Metastatic Breast Carcinoma in the Brain (tissue), 10 donors: ENCODE results near the gene JAZF1.

DNA sequence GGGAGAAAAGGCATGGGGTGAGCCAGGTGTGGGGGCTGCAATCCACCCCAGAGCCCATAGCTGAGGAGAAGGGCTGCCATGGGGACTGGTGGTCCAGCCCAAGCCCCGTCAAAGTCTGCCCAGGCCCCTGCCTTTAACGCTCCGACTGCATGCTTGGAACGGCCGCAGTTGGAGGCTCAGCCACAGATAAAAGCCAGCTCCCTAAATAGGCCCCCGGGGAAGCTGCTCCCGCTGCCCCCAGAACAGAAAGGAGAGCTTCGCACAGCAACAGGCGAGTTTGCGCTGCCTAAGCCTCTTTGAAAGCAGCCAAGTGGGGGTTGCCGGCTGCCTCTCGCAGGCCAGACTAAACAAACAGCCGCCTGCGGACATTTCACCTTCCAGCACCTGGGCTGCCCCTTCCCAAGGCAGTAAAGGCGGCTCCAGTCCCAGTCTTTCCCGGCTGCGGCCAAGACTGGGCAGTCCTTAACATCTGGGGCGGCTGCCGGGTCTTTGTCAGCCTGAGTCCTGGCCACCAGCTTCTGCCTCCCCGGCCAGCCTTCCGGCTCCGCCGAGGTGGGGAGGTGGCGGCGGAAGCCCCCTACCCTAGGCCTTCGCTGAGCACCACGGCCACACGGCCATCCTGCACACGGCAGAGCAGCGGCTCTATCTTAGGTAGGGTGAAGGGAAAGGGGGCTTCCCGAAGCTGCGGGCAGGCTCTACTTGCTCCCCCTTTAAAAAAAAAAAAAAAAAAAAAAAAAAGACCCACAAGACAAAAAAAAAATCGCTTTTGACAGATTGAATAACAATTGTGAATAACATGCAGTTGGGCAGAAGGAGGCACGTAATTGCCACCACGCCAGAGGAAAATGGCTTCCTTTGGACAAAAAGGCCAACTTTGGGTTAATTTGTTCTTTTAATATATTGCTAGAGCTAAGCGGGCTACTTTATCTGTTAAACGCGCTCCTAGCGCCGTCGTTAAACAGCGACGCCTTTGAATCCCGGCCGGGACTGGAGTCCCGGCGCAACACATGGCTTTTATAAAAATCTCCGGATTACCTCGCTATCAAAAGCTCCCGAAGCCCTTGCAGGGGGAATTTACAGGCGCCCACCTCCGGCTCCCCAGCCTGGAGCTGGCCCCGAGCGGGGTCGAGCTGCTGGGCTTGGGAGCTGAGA, 1.6 kb downstream of the HOXA11 start:
- PRO-cap, 10 experiments: peak in 1 of 10 experiments; most common plus-strand start position 458 of the sequence (in 1); most common minus-strand start position 953 of the sequence (in 1)

DNA sequence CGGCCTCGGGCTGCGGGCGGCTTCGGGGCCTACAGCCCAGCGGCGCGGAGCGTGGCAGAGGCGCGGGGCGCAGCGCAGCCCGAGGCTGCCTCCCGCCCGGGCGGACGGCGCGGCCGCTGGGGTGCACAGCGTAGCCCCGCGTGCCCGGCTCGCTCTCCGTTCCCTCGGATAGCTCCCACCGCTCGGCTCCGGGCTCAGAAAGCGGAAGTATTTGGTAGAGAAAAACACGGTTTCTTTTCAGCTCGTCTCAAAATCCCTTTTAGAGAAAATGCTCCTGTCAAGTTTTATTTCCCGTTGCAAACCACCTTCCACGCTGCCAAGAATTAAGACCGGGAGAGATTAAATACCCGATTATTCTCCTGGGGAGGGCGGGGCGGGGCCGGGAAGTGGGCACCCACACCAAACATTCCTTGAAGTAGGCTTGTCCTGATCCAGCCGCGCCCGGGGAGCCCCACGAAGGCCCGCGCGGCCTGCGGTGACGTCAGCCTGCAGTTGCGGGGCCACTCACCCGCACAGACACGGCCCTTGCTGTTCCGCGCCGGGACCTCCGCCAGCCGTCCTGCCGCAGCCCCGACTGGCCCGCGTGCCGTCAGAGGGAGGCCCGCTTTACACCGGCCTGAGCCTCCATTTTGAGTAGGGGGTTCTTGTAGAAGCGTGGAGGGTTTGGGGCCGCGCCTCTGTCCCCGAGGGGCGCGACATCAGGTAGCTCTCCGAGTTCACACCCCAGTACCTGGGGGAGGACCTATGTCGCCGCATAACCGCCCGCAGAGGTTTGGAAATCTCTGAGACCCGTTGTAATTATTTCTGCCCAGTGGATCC, 7.0 kb downstream of the HOXA13 start:
- PRO-cap, 10 experiments: no peak in any of the 10 experiments

DNA sequence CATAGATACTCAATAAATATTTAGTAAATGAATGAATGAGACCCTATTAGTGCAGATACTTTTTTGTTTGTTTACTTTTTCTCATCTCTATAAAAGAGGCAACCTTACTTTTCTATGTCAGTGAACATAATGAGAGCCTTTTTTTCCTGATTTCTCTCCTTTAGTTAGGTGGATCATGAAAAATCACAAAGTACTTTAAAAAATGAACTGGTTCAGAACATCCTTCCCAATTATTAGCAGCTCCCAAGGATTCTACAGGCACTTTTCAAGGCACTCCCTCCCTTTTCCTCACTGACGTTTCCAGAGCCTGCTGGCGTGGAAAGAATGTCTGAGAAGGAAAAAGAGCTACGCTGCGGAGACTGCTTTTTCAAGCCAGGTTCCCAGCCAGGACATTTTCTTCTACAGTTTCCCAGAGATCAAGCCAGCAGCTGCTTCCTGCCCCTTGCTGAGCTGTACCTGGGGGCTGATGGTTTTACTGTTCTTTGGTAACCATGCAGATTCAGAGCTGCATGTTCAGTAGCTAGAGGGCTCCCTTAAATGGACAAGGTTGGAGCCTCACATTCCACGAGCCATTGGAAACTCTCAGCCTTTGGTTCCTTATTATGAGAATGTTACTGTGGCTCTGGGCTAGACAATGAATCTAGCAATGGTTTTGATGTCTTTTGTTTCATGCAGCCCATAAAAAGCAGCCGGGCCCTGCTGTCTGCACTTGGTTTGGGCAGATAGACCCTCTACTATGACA, 133.3 kb downstream of the EVX1 start:
- PRO-cap, 10 experiments: no peak in any of the 10 experiments

GRCh38 chr7:28065833-28066205, 114.8 kb downstream of the JAZF1 start:
- PRO-cap, 10 experiments: no peak in any of the 10 experiments

DNA sequence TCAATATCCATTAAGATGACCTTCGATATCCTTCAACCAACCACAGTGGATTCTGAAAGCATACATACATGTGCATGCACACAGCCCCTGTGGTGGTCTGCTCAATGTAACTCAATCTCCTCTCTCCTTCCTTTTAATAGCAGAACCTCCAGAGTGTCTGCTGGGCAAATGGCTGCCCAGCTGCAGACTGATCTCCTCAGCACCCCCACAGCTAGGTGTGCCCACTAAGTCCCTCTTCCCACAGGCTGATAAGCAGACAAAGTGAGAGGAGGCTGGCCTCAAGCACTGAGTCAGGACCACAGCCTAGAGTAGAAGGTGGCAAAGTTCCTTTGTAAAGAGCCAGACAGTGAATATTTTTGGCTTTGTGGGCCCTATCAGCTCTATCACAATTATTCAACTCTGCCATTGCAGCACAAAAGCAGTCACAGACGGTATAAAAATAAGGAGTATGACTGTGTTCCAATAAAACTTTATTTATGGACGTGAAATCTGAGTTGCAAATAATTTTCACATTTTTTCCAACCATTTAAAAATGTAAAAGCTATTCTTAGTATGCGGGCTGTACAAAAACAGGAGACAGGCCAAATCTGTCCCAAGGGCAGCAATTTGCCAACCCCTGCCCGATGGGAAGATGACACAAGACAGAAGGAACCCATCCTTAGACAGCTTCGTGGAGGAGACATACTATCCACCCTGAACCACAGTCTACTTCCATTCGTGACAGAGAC, 23.4 kb downstream of the JAZF1 start:
- PRO-cap, 10 experiments: no peak in any of the 10 experiments

GRCh38 chr7:28179068-28179284, 1.6 kb downstream of the JAZF1 start:
- PRO-cap, 10 experiments: no peak in any of the 10 experiments

- PRO-cap, 10 experiments: peak in 5 of 10 experiments; most common plus-strand start chr7:28180715 (in 2); most common minus-strand start chr7:28180606 (in 4)
These were observed at the start of gene JAZF1 for GRCh38 chr7:28180143-28181266. Gene JAZF1, minus strand, starts transcription at chr7:28180795.

- PRO-cap, 10 experiments: peak in 7 of 10 experiments; most common minus-strand start chr7:28409154 (in 4)
These were observed 3.4 kb upstream of the CREB5 start for GRCh38 chr7:28408959-28409221.

GRCh38 chr7:28410818-28411802, 1.2 kb upstream of the CREB5 start:
- PRO-cap, 10 experiments: peak in 1 of 10 experiments; most common plus-strand start chr7:28411512 (in 1); most common minus-strand start chr7:28411382 (in 1)

DNA sequence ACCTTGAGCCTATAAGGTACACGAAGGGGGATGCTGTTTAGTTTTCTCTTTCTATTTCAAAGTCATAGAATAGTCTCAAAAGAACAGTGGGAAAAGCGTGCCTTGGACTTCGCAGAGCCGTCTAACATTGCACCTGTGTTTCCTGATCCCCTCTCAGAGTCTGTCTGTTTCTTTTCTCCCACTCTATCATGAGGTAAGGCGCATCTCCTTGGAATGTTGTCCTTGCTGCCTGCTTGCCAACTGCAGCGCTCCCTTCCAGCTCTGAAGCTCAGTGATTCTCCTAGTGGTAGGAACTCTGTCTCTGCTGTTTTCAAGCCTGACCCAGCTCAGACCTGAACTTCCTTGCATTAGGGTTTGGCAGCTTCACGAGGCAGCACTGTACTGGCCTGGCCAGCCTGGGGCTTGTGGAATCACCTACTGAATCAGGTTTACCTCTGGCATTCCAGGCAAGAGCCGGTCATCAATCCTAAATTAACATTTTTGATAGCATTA, 123.9 kb downstream of the CREB5 start:
- PRO-cap, 10 experiments: no peak in any of the 10 experiments

DNA sequence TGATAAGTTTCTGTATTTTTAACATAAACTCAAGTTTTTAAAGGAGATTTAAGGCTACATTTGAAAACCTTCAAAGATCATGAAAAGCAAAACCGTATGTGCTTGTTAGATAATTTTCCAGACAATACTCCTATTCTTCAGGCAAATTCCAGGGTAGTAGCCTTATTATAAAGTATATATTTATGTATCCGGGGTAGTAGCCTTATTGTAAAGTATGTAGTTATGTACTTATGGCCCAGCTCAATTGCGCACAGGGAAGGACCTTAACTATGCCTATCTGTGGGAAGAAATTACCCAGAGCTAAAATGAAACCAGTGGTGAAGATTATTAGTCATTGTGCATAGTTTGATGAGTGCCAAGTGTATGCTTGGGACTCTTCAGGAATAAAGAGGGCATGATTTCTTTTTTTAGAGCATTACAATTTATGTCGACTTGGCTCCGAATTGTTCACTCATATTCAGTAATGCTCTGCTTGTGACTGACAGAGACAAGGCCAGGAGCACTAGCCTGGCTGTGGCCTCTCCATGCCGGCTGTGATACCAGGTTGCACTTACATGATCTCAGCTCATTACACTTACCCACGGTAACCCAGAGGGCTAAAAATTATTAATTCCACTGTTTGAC, 269.6 kb downstream of the TRIL start:
- PRO-cap, 10 experiments: no peak in any of the 10 experiments

DNA sequence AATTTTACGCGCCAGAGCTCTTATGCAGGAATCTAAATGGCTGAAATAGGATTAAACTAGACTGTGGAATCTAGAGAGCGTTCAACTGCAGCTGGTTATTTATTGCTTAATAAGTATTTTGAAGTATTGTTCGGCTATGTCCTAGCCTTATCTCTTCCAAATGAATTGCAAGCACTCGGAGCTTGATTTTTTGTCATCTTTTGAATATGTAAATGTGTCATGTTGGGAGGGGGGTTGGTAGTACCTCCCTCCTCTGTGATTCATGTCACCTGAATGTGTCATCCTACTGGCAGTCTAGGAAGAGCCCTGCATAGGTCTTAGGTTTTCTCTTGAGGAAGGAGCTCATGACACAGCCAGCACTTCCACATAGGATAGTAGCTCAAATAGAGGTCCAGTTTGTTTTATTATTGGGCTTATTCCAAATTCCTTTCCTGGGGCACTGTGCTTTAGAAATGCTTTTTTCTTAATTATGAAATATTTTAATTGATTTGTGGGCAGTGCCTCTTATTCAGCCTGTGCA, 22.4 kb upstream of the TRIL start:
- PRO-cap, 10 experiments: peak in 3 of 10 experiments; most common plus-strand start position 311 of the sequence (in 1); most common minus-strand start position 162 of the sequence (in 1)

GRCh38 chr7:29413427-29414077, 150.1 kb upstream of the PRR15 start:
- PRO-cap, 10 experiments: no peak in any of the 10 experiments

DNA sequence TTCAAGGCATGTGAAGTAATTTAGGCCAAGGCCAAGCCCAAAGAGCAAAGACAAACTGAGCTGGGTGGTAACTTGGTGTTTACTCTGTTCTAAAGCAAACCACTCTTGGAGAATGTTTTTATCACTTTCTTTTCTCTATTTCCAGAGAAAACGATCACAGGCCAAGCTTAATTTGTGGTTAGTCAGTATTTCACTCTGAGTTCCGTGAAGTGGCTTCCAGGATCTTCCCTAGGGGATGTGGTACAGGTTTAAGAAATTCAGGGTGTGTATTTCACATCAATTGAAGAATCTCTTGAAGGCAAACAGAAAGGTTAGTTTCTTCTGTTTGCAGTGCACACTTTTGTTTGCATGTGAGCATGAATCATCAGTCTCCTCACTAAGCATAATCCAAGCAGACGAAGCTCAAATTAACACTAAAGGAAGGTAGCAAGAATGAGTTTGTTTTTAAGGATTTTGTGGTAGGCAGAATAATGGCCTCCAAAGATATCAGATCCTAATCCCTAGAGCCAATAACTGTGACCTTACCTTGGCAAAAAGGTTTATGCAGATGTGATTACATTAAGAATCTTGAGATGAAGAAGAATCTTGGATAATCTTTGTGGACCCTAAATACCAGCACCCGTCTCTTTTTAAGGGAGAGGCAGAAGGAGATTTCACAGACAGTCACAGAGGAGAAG, 113.7 kb upstream of the PRR15 start:
- PRO-cap, 10 experiments: peak in 2 of 10 experiments; most common plus-strand start position 367 of the sequence (in 1); most common minus-strand start position 237 of the sequence (in 2)

GRCh38 chr7:29455869-29456539, 107.6 kb upstream of the PRR15 start:
- PRO-cap, 10 experiments: peak in 3 of 10 experiments; most common plus-strand start chr7:29456410 (in 2); most common minus-strand start chr7:29456248 (in 2)

DNA sequence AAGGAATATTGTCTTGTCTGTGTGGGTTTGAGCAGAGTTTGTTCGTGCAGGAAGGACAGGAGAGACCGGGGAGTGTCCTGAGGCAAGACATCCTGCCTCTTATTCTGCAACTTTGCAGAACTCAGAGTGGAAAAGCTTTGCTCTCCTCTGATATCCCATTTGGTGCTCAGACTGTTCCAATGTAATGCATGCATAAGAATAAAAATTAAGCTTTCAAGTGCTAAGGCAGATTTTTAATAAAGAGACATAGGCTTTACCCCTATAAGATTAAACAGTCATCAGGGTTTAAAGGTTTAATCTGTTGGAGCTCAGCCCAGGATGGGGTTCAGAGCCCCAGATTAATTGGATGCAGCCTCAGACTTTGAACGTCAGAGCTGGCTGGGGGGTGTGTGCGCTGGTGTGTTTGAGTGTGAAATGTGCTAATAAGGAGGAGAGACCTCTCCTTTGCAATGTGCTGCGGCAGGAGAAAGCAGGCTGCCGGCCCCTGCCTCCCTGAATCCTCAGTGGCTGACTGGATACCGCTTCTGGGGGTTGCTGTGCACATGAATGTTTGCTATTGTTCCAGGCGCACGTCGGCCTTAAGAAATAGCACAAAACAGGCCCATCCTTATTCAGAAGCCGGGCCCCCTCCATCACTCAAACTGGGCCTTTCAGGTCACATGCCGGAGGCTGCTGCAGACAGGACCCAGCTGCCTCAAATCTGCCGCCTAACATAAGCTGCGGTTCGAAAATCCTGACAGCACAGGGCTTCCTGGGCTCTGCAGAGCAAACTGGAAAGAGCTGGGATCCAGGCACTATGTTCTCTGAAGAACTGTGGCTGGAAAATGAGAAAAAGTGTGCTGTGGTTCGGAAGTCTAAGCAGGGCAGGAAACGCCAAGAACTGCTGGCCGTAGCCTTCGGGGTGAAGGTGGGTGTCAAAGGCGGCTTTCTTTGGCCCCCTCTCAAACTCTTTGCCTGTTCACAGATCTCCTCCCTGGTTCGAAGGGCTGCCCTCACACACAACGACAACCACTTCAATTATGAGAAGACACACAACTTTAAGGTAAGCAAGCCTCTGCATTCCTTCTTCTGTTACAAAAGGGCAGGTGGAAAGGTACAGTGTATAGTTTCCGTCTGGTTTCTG, 84.0 kb upstream of the PRR15 start:
- PRO-cap, 10 experiments: peak in 2 of 10 experiments; most common plus-strand start position 713 of the sequence (in 2); most common minus-strand start position 502 of the sequence (in 1)

- PRO-cap, 10 experiments: peak in 10 of 10 experiments; most common plus-strand start chr7:29565005 (in 4); most common minus-strand start chr7:29564927 (in 4)
These were observed 1.1 kb downstream of the PRR15 start for GRCh38 chr7:29564460-29565488.

DNA sequence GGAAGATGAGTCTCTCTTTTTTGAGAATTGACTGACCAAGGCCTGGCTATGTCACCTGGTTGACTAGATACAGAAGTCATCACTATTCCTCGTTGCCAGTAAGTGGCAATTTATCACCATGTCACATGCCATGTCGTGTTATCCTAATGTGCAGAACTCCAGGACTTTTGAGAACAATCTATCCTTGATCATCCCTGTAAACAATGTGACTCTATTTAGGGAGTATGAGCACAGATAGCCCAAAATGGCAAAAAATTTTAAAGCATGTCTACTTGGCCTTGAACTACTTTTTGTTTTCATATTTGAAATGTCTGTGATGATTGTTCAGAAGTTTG, 10.6 kb upstream of the WIPF3 start:
- PRO-cap, 10 experiments: no peak in any of the 10 experiments

- PRO-cap, 10 experiments: peak in 1 of 10 experiments; most common minus-strand start chr7:29807685 (in 1)
These were observed 1.2 kb downstream of the WIPF3 start for GRCh38 chr7:29807317-29808171.

DNA sequence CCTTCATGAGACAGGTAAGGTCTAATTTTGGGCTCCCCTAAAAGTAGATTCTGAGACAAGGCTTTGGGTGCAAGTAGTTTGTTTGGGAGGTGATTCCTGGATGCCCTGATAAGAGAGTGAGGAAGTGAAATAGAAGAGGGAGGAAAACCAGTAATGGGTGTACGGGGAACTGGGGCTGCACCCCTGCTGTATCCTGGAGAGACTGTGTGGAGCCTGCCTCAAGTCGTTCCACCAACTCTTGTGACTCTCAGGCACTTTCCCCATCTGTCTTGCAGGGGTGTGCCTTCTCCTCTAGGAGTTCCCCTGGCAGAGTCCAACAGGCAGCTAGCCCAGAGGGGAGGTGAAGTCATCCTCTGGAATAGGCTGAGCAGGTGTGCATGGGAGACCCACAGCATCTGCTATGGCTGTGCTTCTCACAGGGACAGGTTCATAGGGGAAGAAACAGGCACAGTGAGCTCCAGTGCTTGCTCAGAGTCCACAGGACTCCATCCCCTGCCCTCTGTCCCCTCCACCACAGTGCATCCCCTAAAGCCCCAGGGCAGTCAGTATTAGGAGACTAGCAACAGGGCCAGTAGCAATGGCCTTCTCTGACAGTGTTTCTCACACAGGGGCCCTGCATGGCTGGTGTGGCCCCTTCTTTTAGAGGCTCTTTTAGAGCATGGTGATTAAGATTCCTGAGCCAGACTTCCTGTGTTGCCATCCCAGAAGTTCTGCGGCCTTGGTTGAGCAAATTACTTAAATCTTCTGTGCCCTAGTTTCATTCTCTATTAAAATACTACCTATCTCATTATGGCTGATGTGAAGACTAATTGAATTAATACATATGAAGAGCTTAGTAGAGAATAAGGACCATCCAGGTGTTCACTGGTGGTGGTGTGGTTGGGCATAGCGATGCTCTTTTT, 46.9 kb downstream of the WIPF3 start:
- PRO-cap, 10 experiments: peak in 5 of 10 experiments; most common plus-strand start position 418 of the sequence (in 1); most common minus-strand start position 242 of the sequence (in 4)